Measurements from ENCODE around the gene EXOSC1.

- PRO-cap, 8 experiments, result no peak in any of the 8 experiments
Observed at GRCh38 chr10:95488424-95488706, 72.8 kb downstream of the SORBS1 start.

DNA sequence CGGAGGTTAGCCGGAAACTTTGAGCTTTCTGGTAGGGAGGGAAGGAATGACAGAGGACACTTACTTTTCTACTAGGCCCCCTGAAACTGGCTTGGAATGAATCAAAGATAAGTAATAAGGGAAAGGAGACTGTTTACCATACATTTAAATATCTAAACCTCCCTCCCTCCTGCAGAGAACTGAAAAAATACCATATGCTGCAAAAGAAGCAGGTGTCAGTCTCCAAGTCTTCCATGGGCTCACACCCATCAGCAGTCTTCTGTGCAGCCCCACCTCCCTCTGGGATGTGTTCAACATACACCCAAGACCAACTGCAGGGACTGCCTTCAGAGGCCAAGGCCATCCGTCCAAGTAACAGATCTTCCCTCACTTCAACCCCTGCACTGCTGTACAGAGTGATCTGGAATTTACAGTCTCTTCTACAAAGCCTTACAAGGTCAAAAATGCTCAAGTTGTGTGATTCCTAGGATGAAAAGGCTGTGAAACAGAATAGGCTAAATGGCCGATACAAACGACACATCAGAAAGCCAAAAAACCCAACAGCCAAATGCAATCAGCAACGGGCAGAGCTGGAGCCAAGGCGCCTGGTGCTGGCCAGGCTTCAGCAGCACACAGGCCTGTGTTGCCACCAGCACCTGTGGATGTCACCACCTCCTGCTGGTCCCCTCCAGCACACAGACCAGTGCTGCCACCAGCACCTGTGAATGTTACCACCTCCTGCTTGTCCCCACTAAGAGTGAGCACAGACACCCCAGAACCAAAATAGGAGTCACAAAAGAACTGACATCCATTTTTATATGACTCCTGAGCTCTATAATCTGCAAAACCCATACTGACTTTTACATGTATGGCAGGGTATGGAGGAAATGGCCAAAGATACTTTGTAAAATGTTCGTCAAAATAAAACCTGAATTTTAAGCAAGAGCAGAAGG is 42.2 kb downstream of the SORBS1 start:
- PRO-cap, 8 experiments, result no peak in any of the 8 experiments

- PRO-cap, 8 experiments, result no peak in any of the 8 experiments
Observed at GRCh38 chr10:95522140-95522733, 38.9 kb downstream of the SORBS1 start.

GRCh38 chr10:95645936-95646640 is 10.4 kb downstream of the ALDH18A1 start:
- PRO-cap, 8 experiments, result no peak in any of the 8 experiments

DNA sequence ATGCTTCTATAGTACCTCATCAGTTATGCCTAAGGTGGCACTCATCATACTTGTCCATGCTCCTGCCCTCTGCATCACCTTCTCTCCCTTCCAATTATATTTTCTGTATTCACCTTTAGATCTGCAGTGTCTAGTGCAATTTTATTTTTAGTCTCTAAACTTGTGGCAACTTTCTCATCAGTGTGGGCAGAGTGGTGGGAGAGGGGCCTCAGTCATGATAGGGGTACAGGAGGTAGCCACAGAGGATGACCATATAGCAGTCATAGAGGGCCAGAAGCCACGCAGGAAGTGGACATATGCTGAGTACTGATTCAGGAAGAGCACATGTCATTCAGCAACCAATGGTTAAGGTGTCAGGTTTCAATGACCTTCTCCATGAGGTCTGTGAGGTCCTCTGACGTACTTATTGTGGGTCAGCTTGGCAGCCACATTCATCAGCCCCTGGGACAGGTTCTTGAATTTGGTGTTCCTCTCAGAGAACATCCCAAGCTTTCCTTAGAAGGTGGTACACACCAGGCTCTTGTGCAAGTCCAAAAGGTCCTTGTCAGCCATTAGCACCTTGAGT is 2.6 kb downstream of the ENTPD1 start:
- PRO-cap, 8 experiments, result no peak in any of the 8 experiments

- PRO-cap, 8 experiments, result no peak in any of the 8 experiments
Observed at GRCh38 chr10:96042961-96043263, 471 bp upstream of the CCNJ start.

DNA sequence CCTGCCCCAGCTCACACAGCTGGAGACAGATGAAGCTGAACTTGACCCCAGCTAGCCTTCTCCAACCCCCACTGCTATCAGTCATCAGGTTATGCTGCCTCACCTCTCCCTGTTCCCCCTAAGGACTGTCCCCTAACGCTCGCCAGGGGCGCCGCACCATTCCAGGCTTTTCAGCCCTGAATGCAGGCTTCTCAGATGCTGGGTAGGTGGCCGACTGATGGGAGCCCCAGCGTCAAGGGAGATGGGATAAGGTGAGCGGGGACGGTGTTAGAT is 15.8 kb upstream of the OPALIN start:
- PRO-cap, 8 experiments, result no peak in any of the 8 experiments

DNA sequence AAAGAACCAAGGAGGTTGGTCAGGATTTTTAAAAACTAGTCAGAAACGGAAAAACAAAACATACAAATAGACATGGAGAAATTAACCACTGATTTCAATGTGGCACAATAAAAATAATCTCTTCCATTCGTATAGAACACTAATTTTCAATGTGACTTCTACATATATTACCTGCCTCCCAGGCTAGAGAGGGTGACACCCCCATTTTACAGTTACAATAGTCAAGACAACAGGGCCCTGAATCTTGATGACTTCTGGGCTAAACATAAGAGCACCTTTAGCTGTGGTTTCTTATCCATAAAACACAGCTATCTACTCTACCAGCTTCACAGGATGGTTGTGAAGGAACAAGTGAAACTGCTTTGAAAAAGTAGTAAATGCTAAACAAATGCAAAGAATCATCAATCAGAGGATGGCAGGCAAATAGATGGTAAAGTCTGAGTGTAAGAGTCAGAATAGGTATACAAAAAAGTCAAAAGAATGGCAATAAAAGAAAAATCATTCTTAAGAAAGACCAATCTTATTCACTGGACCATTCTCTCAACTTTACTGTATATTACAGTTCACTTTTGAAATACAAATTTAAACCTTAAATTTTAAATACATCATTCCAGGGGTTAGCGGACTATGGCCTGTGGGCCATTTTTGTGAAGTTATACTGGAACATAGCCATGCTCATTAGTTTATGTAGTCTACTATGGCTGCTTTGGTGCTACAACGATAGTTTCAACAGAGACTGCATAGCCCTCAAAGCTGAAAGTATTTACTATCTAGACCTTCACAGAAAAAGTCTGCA is 3.7 kb upstream of the TLL2 start:
- PRO-cap, 8 experiments, result peak in 2 of 8 experiments; most common minus-strand start position 532 of the sequence (in 1)

DNA sequence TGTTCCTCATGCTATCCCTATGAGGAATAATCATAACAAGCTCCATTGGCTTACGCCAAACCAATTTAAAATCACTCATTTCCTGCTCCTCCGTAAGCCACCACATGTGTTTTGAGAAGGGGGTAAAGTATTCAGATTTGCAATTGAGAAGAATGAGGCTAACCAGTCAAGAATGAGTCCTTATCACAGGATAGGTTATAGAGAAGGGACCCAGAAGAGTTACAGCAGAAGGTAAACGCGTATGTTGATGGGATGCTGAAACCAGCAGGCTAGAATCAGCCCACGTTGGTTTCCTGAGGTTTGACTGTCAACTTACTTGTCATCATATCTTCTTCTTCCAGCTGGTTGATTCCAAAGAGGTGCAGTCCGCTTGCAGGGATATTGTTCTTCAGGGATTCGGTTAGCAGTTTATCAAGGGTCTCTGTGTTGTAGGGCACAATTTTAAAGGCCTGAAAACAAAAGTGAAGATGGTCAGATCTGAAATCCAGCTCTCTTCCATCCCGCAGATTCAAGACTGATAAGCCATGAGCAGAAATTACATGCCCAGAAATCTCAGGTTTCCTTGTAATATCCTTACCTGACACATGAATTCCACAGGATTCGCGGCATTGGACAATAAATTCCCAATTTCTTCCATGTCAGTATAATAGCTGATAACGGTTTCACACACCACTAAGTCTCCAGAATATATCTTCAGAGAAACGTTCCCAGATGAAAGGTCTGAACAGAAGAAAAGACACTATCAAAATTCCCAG is 64.3 kb upstream of the TM9SF3 start:
- PRO-cap, 8 experiments, result no peak in any of the 8 experiments

GRCh38 chr10:96656827-96657351 is 63.4 kb downstream of the PIK3AP1 start:
- PRO-cap, 8 experiments, result peak in 2 of 8 experiments; most common plus-strand start chr10:96657129 (in 1); most common minus-strand start chr10:96656914 (in 2)

- PRO-cap, 8 experiments, result no peak in any of the 8 experiments
Observed at GRCh38 chr10:96676388-96676697, 44.0 kb downstream of the PIK3AP1 start.

DNA sequence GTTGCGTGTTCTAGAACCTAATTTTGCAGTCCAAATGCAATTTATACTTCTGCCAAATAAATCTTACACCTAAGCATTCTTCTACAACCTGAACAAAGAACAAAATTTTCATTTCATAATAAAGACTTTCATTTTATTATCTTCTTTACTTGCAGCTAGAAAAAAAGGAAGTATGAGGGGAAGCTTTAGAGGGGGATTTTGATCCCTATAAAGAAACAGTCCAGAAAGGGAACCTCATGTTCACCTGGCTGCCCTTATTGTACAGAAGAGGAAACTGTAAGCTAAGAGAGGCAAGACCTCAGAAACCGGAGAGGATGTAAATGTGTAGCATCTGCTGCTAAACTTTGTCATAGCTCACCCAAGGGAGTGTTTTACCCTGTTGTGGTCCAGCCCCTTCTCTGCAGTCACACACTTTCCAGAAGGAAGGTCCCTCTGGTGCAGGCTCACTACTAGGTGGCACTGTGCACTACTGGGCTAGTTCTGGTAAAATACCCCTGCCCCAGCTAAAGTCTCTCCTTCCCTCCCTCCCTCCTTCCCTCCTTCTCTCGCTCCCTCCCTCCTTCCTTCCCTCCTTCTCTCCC is 42.6 kb upstream of the LCOR start:
- PRO-cap, 8 experiments, result no peak in any of the 8 experiments

GRCh38 chr10:96954971-96955675 is 123.0 kb downstream of the LCOR start:
- PRO-cap, 8 experiments, result peak in 1 of 8 experiments; most common plus-strand start chr10:96954987 (in 1)

- PRO-cap, 8 experiments, result no peak in any of the 8 experiments
Observed at GRCh38 chr10:97277465-97277867, 15.0 kb downstream of the ARHGAP19 start.

DNA sequence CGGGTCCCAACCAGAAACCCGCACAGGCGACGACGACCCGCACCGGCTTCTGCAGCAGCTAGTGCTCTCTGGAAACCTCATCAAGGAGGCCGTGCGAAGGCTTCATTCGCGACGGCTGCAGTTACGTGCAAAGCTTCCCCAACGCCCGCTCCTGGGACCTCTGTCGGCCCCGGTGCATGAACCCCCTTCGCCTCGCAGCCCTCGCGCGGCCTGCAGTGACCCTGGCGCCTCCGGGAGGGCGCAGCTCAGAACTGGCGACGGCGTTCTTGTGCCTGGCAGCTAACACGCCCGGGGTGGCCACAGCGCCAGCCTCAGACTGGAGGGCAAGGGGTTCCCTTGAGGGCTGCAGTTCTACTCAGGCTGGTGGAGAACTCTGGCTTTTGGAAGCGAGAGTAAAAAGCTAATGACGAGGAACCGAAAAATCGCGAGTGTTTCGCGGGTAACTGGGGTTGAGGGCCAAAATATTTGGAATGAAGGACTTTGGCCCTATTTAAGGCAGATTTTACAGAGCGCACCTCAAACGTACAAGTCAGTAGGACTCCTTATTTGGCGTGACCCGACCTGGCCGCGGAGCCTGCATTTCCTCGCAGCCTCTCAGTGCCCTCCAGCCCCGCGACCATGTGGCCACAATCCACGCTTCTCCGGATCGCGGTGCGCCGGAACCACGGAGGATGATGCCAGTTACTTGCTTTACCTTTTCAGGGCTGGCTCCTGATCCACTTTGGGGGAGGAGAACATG is 1.1 kb downstream of the FRAT1 start:
- PRO-cap, 8 experiments, result peak in 8 of 8 experiments; most common plus-strand start position 248 of the sequence (in 8); most common minus-strand start position 253 of the sequence (in 8)

DNA sequence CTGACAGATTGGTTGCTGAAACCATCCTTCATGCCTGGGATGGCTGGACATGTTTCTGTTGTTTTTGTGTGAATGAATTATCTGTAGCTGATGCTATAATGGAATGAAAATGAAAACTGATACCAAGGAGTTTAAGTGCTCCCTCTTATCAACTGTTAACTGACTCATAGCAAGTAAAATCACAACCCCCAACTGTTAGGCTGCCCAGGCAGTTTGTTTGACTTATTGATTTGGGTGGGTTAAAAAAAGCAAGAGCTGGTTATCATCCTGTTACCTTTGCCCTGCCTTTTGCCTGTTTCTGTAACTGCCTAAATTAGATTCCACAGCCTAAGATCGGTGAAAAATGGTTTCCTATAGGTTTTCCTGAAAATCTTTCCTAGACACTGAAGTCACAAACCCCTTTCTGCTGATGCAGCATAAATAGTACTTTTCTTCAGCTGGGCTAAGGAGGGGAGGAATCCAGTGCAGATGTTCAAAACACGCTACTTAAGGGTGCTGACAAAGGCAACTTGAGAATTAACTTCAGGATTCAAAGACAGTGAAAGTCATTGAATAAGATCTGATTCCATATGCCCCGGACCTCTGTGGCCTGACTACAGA is 5.7 kb downstream of the FRAT2 start:
- PRO-cap, 8 experiments, result no peak in any of the 8 experiments

GRCh38 chr10:97331690-97332901 is 2.4 kb downstream of the FRAT2 start:
- PRO-cap, 8 experiments, result peak in 6 of 8 experiments; most common plus-strand start chr10:97332757 (in 1); most common minus-strand start chr10:97332580 (in 5)

GRCh38 chr10:97366414-97366705 is 31.8 kb upstream of the FRAT2 start:
- PRO-cap, 8 experiments, result peak in 1 of 8 experiments; most common minus-strand start chr10:97366506 (in 1)

GRCh38 chr10:97366706-97367657 is 32.5 kb upstream of the FRAT2 start:
- PRO-cap, 8 experiments, result peak in 1 of 8 experiments; most common minus-strand start chr10:97367483 (in 1)

GRCh38 chr10:97445229-97446302 is at the start of gene EXOSC1:
Gene EXOSC1 (minus strand): TSS chr10:97446006.
- PRO-cap, 8 experiments, result peak in 8 of 8 experiments; most common plus-strand start chr10:97446177 (in 8); most common minus-strand start chr10:97446011 (in 6)